Osteocyte (in vitro differentiated cells): ENCODE measurements around a stretch of chr3.

DNA sequence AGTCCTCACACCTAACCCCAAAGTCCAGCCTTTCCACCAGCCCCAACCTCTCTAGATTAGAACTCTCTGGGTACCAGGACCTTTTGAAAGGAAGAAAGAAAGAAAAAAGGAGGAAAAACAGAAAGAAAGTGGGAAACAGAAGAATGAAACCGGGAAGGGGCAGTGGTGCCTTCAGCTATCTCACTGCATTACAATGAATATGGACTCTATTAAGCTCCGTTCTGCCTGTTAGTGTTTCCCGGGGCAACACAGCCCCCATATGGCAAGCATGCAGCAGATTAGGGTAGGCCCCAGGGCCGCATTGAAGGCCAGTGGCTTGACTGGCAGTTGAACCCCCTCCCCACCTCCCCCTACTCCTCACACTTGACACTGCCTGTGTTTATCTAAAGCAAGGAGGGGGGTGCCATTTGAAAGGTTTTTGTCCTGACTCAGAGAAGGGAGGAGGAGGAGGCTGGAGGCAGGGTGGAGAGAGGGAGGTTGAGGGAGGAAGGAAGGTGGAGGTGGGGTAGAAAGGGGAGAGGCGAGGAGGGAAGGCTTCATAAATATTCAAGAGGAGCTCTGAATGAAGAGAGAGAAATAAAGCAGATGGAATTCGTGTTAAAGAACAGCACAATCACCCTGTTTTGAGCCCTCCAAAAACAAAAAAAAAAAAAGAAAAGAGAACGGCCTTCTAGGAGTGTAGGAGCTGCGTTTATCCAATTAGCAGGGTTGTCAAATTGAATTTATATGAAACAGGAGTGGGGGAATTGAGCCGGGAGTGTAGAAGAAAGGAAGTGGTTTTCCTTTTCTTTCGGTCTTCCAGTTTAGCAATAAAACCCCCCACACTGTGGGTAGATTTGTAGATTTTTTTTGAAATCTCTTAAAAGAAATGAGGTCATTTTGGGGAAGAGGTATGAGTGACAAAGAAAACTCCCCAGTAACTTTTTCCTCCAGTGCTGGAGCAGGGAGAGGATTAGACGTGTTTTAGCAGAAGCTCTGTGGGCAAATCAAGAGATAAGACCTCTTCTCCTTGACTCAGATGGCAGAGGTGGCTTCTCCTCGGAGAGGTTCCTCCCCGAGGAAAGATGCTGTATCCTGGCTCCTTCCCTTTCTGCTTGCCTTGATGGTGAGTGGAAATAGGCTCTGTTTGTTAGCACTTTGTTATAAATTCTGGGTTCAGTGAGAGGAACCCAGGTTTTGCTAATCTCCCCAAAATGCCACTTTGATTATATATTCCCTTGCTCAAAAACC is 30.5 kb downstream of the BOC start:
- PRO-cap: no peak

DNA sequence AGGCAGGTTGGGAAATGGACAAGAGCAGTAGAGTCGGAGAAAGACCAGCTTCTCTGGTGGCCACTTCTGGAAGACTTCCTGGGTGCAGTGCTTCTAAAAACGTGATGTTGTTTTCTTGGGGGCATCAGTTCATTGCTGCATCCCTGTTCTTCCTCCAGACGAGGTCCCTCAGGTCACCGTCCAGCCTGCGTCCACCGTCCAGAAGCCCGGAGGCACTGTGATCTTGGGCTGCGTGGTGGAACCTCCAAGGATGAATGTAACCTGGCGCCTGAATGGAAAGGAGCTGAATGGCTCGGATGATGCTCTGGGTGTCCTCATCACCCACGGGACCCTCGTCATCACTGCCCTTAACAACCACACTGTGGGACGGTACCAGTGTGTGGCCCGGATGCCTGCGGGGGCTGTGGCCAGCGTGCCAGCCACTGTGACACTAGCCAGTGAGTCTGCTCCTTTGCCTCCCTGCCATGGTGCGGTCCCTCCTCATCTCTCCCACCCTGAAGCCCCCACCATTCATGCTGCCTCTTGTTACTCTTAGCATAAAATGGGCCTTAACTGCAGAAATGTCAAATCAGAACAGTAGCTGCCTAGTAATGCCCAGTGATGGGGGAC is 39.1 kb downstream of the BOC start:
- PRO-cap: no peak

- PRO-cap: no peak
Measured at GRCh38 chr3:113485140-113485923, 29.6 kb downstream of the SPICE1 start.

DNA sequence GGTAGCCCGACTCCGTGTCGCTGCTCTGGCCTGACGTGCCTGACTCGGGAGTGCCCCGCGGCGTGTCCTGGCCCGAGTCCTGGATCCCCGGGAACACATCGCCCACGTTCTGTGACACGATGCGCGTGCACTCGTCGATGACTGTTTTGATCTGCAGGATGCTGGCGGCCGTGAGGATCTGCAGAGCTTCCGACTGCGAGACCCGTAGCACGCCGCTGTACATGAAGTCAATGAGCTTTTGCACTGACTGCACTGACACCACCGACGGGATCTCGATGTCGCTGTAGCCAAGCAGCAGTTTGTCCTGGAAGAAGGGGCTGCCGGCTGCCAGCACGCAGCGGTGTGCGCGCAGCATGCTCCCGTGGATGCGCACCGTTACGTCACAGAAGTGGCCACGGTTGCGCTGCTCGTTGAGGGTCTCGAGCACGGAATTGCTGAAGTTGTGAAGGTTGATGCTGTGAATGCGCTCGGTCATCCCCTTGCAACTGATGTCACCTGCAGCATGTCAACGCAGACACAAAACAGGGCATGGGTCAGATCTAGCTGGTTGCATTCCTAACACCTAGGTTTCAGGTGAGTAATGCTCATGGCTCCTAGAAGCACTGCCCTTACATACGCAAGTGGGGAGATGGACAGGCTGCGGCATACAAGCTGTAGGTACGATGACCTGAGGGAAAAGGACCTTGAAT is 57.7 kb downstream of the TIGIT start:
- PRO-cap: no peak

- PRO-cap: no peak
Measured at GRCh38 chr3:114417245-114417628, 123.4 kb downstream of the TIGIT start.

GRCh38 chr3:114449139-114449956 is 155.5 kb downstream of the TIGIT start:
- PRO-cap: no peak

GRCh38 chr3:114474869-114475386 is 181.1 kb downstream of the TIGIT start:
- PRO-cap: no peak

DNA sequence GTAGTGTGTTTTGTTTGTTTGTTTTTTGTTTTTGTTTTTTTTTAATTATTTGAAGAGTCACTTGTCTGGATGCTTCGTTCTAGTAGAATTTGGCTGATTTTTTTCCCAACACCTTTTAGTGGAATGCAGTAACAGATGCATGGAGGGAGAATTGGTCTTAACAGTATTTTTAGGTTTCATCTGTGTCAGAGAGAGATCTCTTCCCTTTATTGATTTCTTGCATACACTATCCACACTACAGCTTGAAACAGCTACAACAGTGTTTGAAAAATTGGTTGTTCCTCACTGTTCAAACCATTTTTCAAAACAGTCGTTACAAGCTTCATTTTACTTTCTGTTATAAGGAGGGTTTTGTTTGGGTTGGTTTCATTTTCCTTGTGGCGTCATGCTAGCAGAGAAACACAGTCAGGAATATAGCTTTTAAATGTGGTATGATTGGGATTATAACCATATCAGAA is 400.7 kb downstream of the ZBTB20 start:
- PRO-cap: no peak

- PRO-cap: no peak
Measured at GRCh38 chr3:114984127-114984747, 162.9 kb downstream of the ZBTB20 start.

DNA sequence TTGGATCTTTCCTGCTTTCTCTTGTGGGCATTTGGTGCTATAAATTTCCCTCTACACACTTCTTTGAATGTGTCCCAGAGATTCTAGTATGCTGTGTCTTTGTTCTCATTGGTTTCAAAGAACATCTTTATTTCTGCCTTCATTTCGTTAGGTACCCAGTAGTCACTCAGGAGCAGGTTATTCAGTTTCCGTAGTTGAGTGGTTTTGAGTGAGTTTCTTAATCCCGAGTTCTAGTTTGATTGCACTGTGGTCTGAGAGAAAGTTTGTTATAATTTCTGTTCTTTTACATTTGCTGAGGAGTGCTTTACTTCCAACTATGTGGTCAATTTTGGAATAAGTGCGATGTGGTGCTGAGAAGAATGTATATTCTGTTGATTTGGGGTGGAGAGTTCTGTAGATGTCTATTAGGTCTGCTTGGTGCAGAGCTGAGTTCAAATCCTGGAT is 155.9 kb downstream of the ZBTB20 start:
- PRO-cap: no peak

DNA sequence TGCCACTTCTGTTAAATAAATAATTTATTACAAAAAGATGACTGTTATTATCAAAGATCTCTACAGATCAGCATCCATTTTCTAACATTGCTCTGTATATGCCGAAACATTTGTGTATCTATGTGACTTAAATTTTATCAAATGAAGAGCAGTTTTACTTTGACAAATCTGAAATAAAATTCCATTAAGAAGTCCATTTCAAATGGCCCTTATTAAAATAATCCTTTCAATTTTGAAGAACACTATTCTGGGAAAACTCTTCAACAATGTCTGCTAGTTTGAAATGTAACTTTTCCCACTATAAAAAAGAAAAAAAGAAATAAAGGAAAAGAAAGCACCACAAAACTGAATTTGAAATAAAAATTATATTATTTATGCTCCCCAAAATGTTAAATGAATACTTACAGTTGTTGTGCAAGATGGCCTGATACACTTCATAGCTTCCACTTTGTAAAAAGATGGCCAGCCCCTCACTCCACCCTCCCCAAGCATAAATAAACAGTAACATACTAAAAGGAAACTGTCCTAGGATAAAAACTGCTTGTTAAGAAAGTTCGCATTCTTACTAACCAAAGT is 48.1 kb downstream of the ZBTB20 start:
- PRO-cap: no peak

- PRO-cap: no peak
Measured at GRCh38 chr3:115100010-115100605, 47.0 kb downstream of the ZBTB20 start.

DNA sequence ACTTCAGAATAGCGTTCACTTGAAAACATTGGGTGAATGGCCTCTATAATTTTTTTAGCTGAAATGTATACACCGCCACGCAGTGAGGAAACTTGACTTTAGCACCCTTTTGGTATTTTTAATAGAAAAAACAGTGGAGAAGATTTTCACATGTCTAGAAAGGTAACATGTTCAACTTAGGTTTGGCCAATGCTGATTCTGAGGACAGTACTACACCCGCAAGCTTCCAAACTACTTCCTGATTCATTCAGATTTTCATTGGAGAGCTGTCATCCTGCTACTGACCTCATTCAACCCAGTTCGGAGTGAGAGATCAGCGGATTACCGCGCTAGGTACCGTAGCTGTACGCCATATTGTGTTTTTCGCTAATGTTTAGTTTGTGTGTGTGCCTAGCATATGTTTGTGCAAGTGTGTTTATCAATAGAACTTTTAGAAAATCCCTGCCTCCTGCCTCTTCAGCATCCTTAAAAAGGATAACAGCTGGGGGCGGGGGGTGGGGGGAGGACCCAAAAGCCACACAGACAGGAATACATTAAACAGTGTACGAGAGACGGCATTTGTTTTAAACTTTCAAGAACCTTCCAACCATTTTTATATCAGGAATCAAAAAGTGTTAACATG is 1.1 kb downstream of the ZBTB20 start:
- PRO-cap: bidirectional peak, plus-strand start at position 298 of the sequence, minus-strand start at position 232 of the sequence

DNA sequence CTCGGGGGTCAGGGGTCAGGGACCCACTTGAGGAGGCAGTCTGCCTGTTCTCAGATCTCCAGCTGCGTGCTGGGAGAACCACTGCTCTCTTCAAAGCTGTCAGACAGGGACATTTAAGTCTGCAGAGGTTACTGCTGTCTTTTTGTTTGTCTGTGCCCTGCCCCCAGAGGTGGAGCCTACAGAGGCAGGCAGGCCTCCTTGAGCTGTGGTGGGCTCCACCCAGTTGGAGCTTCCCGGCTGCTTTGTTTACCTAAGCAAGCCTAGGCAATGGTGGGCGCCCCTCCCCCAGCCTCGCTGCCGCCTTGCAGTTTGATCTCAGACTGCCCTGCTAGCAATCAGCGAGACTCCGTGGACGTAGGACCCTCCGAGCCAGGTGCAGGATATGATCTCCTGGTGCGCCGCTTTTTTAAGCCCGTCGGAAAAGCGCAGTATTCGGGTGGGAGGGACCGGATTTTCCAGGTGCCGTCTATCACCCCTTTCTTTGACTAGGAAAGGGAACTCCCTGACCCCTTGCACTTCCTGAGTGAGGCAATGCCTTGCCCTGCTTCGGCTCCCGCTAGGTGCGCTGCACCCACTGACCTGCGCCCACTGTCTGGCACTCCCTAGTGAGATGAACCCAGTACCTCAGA is 170.8 kb upstream of the ZBTB20 start:
- PRO-cap: no peak

DNA sequence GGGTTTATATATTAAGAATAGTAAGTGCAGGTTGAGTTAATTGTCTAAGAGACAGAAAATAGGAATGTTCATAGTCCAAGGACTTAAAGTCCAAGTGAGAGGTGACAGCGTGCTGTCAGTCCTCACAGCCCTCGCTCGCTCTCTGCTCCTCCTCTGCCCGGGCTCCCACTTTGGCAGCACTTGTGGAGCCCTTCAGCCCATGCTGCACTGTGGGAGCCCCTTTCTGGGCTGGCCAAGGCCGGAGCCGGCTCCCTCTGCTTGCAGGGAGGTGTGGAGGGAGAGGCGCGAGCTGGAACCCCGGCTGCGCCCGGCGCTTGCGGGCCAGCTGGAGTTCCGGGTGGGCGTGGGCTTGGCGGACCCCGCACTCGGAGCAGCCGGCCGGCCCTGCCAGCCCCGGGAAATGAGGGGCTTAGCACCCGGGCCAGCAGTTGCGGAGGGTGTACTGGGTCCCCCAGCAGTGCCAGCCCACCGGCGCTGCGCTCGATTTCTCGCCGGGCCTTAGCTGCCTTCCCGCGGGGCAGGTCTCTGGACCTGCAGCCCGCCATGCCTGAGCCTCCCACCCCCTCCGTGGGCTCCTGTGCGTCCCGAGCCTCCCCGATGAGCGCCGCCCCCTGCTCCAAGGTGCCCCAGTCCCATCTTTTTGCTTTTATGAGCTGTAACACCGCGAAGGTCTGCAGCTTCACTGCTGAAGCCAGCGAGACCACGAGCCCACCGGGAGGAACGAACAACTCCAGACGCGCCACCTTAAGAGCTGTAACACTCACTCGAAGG is 168.2 kb downstream of the GAP43 start:
- PRO-cap: no peak

GRCh38 chr3:115792223-115793462 is 169.3 kb downstream of the GAP43 start:
- PRO-cap: no peak

GRCh38 chr3:116863962-116864549 is 418.8 kb upstream of the LSAMP start:
- PRO-cap: no peak

GRCh38 chr3:117217899-117218098 is 772.5 kb upstream of the LSAMP start:
- PRO-cap: no peak

GRCh38 chr3:117397943-117398607 is 952.8 kb upstream of the LSAMP start:
- PRO-cap: no peak

- PRO-cap: no peak
Measured at GRCh38 chr3:117427544-117427840, 982.2 kb upstream of the LSAMP start.